ENCODE measurements around a stretch of chr14.

GRCh38 chr14:90624254-90624771, 191.9 kb downstream of the TTC7B start:
- PRO-cap, 3 experiments, result no peak in any of the 3 experiments
- RRBS, result no CpG with 5 or more reads among the region's 9 CpGs

- PRO-cap, 3 experiments, result peak in 1 of 3 experiments; most common minus-strand start chr14:90642547 (in 1)
- RRBS, result no CpG with 5 or more reads among the region's 5 CpGs
Observed at GRCh38 chr14:90642124-90643069, 173.8 kb downstream of the TTC7B start.

GRCh38 chr14:90664875-90665222, 151.4 kb downstream of the TTC7B start:
- PRO-cap, 3 experiments, result no peak in any of the 3 experiments

GRCh38 chr14:91149377-91150186, 35.7 kb downstream of the DGLUCY start:
- PRO-cap, 3 experiments, result no peak in any of the 3 experiments
- RRBS, result no CpG with 5 or more reads among the region's 13 CpGs

DNA sequence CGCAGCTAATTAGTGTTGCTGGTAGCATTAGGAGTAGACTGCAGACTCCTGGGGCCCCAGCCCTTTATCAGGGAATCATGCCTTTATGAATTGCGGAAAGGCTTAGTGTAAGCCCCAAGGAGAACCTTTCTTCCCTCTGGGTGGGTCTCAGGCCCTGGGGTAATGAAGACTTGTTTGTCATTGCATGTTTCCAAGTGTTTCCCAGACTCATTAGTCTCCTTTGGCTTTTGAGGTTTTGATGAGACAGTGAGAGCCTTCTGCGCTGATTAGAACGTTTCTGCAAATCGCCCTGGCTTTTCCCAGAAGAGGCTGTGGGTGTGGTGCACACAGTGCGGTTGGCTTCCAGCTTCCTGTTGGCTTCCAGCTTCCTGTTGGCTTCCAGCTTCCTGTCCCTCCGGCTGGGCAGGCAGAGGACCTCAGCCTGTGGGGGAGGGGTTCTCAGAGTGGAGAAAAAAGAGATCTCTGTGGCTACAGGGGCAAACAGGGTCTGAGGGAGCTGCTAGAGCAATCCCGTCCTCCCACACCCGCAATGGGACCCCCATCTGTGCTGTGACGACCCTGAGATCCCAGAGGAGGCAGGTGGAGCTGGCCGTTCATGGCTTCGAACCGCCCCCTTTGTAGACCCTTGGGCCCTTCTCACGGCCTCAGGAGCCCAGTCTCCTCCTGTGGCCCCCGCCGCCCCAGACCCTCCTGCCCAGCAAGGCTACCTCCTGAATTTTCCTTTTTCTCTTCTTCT, 42.1 kb downstream of the GPR68 start:
- PRO-cap, 3 experiments, result no peak in any of the 3 experiments
- RRBS, result no CpG with 5 or more reads among the region's 16 CpGs

DNA sequence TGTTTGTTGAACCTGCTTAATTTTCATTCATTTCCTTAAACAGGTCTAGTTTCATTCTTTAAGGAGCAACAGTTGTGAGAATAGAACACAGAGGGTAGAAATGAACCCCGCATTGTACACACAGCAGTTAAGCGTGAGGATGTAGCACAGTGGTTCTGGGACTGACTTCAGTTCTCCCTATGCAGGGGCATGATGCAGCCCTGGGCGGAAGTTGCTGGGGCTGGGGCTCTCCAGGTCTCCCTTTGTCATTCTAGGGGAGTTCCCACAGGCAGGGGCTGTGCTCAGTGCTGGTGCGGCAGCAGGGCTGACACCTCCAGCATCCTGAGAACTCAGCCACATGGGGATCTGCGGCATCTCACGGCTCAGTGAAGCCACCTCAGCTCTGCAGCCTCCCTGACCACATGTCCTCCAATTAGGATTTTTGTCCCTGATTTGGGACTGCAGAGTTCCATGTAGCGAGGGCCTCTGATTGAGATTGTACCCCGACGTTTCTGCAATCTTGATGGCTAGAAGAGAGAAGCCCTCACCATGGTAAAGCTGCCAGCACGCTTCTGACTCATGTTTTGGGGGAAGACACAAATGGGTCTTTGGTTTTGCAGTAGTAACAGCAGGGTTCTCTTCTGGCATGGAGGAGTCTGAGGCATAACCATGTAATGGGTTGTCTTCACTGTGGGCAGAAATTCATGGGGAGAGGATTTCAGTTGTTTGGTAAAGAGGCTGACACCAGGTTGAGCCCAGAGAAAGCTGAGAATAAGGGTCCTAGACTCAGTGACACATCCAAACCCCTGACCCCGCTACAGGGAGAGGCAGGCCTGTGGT, 15.9 kb downstream of the GPR68 start:
- PRO-cap, 3 experiments, result no peak in any of the 3 experiments
- RRBS, result no CpG with 5 or more reads among the region's 11 CpGs

DNA sequence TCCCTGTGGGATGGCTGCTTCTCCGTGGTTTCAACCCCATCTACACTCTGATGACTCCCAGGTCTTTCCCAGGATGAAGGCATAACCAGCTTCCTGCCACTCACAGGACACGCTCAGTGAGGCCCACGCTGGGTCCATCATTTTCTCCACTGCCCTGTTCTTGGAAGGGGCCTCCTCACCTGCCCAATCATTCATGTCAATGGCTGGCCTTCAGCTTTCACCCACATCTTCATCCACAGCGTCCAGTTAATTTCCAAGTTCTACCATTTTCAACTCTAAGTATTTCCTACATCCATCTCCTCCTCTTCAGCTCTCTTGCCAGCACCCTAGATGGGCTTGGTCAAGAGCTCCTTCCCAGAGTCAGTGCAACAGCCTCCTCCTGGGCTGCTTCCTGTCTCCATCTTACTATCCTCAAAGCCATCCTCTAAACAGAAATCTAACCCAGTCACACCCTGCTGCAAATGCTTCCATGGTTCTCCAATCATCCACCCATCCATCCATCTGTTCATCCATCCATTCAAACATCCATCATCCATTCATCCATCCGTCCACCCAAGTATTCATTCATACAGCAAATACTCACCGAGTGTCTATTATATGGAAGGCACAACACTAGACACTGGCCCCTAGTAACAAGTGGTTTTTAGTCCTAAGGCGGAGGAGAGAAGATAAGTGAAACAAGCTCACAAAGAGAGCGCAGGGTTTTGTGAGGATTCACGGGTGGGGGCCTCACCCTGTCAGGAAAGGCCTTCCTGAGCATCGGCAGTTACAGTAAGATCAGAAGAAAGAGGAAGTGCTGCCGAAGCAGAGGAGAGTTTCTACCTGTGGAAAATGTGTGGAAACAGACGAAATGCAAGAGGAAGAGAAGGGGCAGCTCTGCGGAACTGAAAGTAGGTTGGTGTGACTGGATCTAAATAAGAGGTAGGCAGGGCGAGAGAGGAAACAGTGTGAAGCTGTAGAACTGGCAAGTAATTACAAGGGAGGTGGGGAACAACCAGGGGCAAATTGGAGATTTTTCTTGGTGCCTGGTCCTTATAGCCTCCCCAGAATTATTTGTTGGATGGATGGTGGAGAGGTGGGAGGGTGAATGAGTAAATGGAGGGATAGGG, 2.9 kb downstream of the GPR68 start:
- PRO-cap, 3 experiments, result no peak in any of the 3 experiments
- RRBS, result no CpG with 5 or more reads among the region's 14 CpGs

DNA sequence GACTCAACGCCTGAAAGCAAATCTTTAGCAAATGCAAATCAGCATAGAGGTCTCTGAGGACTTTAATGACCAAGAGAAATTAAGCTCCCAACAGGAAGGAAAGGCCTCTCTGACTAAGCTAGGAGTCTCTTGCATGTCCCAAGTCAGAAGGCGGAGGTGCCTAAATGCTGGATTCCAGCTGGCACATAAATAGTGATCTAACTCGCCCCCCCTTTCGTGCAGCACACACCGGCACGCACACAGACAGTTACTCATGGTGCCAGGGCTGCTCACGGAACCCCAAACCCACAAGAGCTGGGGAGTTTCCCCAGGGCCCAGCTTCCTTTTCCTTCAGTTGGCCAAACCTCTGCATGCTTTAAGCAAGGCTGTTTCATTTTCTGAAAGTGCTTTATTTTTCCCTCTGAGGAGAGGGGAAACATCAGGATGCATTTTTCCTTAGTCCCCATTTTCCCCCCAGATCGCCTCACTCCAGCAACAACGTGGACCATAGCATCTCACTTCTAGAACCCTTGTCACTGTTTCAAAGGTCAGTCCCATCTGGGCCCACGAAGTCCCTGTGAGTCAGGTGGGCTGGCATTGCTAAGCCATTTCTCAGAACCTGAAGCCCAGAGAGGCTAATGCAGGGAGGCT, 933 bp downstream of the GPR68 start:
- PRO-cap, 3 experiments, result no peak in any of the 3 experiments
- RRBS, result no CpG with 5 or more reads among the region's 10 CpGs

- PRO-cap, 3 experiments, result no peak in any of the 3 experiments
- RRBS, result 91% methylated on average over 5 of the region's 38 CpGs
Observed at GRCh38 chr14:91313351-91314291, 69.1 kb upstream of the GPR68 start.

DNA sequence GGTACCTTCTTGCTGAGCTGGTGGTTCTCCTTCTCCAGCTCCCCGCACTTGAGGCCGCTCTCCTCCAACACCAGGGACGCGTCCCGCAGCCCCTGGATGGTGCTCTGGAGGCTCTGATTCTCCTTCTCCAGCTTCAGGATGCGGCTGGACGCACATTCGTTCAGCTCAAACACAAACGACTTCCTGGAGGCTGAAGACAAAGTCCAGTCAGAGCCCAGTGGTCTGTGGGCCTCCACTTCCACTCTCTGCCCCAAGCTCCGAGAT, 76.5 kb upstream of the GPR68 start:
- PRO-cap, 3 experiments, result no peak in any of the 3 experiments
- RRBS, result no CpG with 5 or more reads among the region's 10 CpGs

- PRO-cap, 3 experiments, result peak in 1 of 3 experiments; most common plus-strand start chr14:91324230 (in 1)
- RRBS, result no CpG with 5 or more reads among the region's 27 CpGs
Observed at GRCh38 chr14:91323575-91324616, 79.4 kb upstream of the GPR68 start.

DNA sequence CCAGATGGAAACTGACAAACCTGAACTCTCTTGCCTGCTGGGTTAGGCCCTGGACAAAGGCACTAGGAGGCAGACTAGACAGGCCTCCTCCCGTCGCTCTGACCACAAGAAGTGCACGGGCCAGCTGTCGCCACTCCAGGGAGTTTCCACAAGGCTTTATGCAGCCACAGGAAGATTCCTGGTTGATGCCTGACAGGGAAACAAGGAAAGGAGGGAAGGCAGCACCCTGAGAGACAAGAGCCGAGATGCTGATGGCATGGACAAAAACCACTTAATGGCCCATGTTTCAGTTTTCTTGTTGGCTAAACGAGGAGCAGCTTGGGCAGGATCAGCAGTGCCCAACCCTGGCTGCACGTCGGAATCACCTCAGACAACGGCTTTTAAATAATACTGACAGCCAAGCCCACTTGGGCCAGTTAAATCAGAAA, 30.1 kb downstream of the CCDC88C start:
- PRO-cap, 3 experiments, result no peak in any of the 3 experiments
- RRBS, result no CpG with 5 or more reads among the region's 9 CpGs

- PRO-cap, 3 experiments, result no peak in any of the 3 experiments
- RRBS, result no CpG with 5 or more reads among the region's 23 CpGs
Observed at GRCh38 chr14:91405148-91406178, 12.2 kb downstream of the CCDC88C start.

- PRO-cap, 3 experiments, result no peak in any of the 3 experiments
- RRBS, result no CpG with 5 or more reads among the region's 3 CpGs
Observed at GRCh38 chr14:91485180-91485808, 24.8 kb downstream of the PPP4R3A start.

DNA sequence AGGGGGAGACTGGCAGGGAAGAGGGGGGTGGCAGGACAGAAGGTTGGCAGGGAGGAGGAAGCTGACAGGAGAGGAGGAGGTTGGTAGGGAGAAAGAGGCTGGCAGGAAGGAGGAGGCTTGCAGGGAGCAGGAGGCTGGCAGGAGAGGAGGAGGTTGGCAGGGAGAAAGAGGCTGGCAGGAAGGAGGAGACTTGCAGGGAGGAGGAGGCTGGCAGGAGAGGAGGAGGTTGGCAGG, 63.5 kb upstream of the PPP4R3A start:
- PRO-cap, 3 experiments, result no peak in any of the 3 experiments

- PRO-cap, 3 experiments, result no peak in any of the 3 experiments
- RRBS, result 0% methylated on average over 3 of the region's 62 CpGs
Observed at GRCh38 chr14:91573900-91575011, 64.1 kb upstream of the PPP4R3A start.

GRCh38 chr14:91605543-91605813, 95.4 kb upstream of the PPP4R3A start:
- PRO-cap, 3 experiments, result no peak in any of the 3 experiments
- RRBS, result no CpG with 5 or more reads among the region's 4 CpGs

DNA sequence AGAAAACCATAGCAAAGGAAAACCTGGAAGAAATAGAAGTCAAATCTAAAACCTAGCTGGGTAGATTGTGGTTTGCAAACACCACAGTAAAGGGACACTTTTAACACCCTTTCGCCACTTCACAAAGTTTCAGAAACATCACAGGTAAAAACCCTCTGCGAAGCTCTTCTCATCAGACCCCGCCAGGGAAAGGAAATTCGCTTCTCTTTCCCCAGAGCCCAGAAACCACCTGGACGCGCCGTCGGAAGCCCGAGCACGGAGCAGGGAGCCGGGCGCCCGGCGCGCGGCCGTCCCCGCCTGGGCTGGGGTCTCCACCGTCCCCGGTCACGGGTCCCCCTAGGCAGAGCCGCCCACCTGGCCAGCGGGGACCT, 31.7 kb downstream of the TC2N start:
- PRO-cap, 3 experiments, result peak in 1 of 3 experiments; most common plus-strand start position 221 of the sequence (in 1)
- RRBS, result 8% methylated on average over 8 of the region's 23 CpGs

DNA sequence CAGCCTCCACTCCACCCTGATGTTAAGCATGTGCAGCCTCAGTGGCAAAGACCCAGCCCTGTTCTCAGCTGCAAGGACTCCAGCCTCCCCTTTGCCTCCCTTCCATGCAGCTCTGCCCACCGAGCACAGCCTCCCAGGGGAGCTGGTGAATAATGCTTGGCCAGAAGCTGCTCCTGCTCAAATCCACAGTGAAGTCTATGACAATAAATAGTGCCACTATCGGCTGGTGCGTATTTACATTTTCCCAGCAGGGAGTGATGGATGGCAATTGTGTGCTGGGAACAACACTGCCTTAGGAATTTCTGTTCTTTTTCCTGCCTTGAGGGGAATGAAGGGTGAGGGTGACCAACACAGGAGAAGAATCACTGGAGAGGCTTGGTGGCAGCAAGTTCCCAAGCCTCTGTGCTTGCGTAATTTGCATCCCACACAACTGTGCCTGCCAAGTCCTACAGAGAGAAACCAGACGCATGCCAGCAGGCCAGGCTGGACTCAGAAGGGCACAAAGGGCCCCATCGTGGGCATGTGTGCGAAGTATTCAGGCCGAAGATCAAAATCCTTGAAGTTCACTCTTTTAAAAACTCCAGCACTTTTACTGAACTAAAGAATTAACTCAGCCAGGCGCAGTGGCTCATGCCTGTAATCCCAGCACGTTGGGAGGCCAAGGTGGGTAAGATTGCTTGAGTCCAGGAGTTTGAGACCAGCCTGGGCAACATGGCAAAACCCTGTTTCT, 30.0 kb upstream of the TC2N start:
- PRO-cap, 3 experiments, result no peak in any of the 3 experiments
- RRBS, result no CpG with 5 or more reads among the region's 10 CpGs

GRCh38 chr14:91899013-91899765, 31.9 kb upstream of the TC2N start:
- PRO-cap, 3 experiments, result no peak in any of the 3 experiments
- RRBS, result no CpG with 5 or more reads among the region's 13 CpGs

All from breast (tissue), 4 donors.